Upper lobe of left lung (tissue), 5 donors: ENCODE data around the genes HAPLN1 and TMEM161B.

DNA sequence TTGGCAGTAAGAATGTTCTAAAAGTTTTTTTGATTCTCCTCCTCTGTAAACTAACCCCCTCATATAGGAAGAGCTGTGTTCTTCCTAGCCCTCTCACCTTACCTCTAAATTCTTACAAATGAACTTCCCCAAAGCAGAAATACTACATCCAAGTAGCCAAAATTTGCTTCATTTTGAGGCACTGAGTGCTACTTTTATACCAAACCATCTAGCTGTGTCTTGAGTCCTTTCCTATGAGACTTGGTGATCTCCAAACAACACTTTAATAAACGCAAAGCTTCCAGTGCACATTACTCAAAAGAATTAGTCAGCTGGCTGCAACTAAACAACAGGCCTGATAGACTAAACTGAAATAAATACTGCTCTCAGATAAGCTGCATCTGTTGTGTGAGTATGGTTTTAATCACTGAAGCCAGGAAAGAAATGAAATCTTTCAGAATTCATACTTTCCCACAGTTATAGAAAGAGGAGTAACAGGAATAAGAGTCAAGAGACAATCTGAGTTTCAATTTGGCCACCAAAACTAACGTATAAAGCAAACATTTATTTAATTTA, 80.3 kb downstream of the VCAN start:
- PRO-cap, 2 experiments: no peak in any of the 2 experiments
- RAMPAGE, long total RNA, 4 experiments: no peak in any of the 4 experiments

GRCh38 chr5:83619369-83619911, 101.2 kb downstream of the HAPLN1 start:
- PRO-cap, 2 experiments: no peak in any of the 2 experiments
- RAMPAGE, long total RNA, 4 experiments: no peak in any of the 4 experiments

DNA sequence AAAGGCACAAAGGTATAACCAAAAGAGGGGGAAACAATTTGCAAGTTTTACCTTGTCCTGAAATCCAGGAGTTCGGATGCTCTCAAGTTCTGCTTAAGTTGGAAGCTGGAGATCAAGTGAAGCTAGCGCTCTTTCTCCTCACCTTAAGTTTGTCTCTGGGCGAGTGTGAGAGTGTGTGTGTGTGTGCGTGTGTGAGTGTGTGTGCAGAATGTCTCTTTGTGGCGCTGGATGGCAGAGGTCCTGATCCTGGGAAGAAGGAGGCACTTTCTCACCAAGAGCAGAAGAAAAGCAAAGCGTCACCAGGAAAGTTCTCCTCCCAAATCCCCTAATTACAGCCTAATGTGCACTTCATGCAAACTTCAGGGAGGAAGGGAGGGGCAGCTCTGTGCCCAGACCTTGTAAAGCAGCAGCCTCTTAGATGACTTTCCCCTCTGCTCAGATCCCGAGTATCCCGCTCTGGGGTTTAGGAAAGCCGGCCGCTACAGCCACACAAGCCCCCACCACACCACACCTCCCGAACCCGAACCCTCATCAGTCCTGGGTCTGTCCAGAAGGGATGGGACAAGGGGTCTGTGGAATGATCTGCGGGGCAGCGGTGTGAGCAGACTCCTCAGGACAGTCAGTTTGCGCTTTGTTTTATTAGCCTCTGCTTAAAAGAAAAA, at the start of gene HAPLN1:
TSS of gene HAPLN1 (minus strand) at position 118 of the 662 bp plus-strand sequence.
- PRO-cap, 2 experiments: no peak in any of the 2 experiments
- RAMPAGE, long total RNA, 4 experiments: no peak in any of the 4 experiments

- PRO-cap, 2 experiments: no peak in any of the 2 experiments
- RAMPAGE, long total RNA, 4 experiments: no peak in any of the 4 experiments
Measured at GRCh38 chr5:83799089-83799514, 78.4 kb upstream of the HAPLN1 start.

DNA sequence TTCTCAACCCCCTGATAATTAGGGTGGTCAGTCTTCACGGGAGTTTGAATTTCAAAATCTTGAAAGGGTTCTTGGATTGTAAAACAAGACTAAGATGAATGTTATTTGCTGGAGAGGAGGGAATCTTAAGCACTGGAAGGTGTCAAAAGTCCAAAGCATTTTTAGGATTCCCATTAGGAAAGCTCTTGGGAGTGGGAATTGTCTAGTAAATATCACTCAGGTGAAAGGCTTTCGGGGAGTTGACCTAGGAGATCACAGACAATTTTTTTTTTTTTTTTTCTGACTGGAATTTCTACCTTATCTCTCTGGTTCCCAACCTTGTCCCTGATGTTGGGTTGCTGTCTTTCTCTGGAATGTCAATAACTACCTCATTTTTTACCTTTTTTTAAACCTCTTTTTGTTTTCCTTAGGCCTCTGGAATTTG, 138.0 kb upstream of the HAPLN1 start:
- PRO-cap, 2 experiments: no peak in any of the 2 experiments
- RAMPAGE, long total RNA, 4 experiments: no peak in any of the 4 experiments

- PRO-cap, 2 experiments: no peak in any of the 2 experiments
- RAMPAGE, long total RNA, 4 experiments: no peak in any of the 4 experiments
Measured at GRCh38 chr5:83969148-83969661, 248.6 kb upstream of the HAPLN1 start.

- PRO-cap, 2 experiments: no peak in any of the 2 experiments
- RAMPAGE, long total RNA, 4 experiments: no peak in any of the 4 experiments
Measured at GRCh38 chr5:84383447-84384093, 1.1 kb downstream of the EDIL3 start.

DNA sequence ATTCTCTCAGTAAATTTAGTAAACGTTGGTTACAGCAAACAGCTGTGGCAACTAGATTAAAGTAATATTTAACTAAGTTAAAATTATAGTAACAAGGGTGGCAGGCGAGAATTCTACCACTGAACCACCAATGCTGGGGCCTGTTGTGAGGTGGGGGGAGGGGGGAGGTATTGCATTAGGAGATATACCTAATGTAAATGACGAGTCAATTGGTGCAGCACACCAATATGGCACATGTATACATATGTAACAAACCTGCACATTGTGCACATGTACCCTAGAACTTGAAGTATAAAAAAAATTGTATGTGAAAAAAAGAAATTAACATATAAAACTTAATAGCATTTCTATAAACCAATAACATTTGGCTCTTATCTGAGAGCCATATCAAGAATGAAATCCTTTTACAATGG, 245.0 kb upstream of the COX7C start:
- PRO-cap, 2 experiments: no peak in any of the 2 experiments
- RAMPAGE, long total RNA, 4 experiments: no peak in any of the 4 experiments

DNA sequence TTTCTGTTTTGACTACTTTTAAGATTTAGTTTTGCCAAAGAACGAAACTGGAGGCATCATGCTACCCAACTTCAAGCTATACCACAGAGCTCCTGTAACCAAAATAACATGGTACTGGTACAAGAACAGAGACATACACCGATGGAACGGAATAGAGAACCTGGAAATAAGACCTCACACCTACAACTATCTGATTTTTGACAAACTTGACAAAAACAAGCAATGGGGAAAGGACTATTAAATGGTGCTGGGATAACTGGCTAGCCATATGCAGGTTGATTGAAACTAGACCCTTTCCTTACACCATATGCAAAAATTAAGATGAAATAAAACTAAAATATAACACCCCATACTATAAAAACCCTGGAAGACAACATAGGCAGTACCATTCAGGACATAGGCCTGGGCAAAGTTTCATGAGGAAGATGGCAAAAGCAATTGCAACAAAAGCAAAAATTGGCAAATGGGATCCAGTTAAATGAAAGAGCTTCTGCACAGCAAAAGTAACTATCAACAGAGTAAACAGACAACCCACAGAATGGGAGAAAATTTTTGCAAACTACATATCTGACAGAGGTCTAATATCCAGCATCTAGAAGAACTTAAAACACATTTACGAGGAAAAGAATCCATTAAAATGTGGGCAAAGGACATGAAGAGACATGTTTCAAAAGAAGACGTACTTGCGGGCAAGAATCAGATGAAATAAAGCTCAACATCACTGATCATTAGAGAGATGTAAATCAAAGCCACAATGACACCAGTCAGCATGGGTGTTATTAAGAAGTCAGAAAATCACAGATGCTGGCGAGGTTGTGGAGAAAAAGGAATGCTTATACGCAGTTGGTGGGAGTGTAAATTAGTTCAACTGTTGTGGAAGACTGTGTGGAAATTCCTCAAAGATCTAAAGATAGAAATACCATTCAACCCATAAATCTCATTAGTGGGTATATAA, 37.8 kb downstream of the RASA1 start:
- PRO-cap, 2 experiments: no peak in any of the 2 experiments
- RAMPAGE, long total RNA, 4 experiments: no peak in any of the 4 experiments

DNA sequence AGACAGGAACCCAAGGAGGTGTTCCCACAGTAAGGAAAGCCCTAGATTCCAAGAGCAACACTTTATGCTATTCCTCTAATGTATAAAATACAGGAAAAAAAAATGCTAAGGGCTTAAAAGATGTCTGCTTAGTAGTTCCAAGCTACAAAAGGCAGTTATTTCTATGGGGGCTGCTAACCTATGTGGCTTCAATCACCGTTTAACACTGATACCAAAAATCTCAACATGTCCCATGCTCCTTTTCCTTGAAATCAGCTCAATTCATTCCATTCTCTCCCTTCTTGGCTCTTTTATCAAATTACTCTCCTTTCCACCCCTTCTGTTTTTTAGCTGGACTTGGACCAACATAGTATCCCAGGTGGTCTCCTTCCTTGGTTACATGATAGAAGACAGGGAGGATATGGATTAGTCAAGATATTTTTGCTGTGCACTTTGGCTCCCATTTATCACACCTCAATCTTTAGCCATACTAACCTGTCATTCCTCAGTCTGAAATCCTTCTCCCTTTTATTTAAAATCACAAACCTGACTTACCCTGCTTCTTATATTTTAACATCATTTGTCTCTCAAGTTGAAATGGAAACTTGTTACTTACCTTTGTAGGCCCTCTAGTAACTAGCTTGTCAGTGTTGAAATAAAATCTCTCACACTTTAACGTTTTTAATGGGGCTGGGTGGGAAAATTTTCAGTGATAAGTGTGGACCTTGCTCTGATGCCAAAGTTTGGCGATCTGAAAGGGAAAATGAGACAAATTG, 20.4 kb downstream of the CCNH start:
- PRO-cap, 2 experiments: no peak in any of the 2 experiments
- RAMPAGE, long total RNA, 4 experiments: no peak in any of the 4 experiments

DNA sequence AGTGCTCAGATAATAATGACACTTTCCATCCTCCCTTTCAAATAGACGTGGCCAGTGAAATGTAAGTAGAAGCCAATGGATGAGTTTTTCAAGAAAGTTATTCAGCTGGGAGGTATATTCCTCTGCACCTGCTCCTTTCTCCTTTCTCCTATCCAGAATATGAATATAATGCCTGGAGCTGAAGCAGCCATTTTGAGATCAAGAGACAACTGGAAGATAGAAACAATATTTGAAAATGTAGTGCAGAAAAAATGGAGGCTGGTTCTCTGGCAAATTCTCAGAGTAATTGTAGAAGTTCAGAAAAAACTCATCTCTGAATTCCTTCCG, 262.0 kb upstream of the CCNH start:
- PRO-cap, 2 experiments: no peak in any of the 2 experiments
- RAMPAGE, long total RNA, 4 experiments: no peak in any of the 4 experiments

DNA sequence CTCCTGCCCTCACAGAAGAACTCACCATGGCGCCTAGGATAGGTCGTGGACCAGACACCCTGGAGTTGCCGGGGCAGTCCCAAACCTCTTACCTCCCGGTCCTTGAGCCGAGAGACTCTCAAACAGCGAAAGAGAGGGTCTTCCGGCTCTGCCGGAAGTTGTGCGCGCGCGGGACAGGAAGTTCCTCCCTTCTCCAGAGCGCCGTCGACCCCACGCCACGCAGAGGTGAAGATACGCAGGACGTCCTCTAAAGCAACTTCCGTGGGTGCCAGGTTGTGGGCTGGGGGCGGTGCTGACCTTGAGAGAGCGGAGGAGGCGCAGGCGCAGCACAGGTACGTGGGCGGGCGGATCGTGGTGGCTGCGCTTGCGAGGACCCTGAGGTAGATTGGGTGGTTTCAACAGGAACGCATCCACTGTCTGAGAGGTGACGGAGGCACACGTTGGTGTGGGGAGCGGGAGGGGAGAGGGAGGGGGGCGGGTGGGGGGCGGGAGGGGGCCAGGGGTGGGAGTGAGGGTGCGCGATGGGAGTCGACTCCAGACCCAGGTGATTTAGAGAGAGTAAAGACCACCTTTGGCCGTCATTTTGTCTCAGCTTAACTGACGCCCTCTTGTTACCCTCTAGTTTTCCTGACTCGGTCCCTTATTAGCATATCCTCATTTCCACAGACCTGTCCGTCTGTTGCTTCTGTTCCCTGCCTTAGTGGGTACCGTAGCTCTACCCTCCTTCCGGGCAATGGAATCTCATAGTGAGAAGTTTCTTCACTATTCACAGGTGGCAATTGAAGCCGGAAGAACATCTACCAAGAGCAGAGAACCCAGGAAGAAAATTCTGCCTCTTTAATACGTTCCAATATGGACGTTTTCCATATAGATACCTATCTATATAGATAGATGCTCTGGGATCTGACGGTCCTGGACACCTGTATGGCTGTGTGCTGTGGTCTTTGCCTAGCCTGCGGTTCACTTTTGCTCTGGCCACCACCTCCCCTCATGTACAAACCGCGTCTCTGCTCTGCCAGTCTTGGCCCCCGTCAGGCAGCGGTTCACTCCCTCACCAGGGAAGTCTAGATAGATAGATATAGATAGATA, at the start of gene TMEM161B:
TSS of gene TMEM161B (minus strand) at position 150 of the 1,089 bp plus-strand sequence.
- PRO-cap, 2 experiments: peak in 2 of 2 experiments; most common plus-strand start position 331 of the sequence (in 2); most common minus-strand start position 120 of the sequence (in 1)
- RAMPAGE, long total RNA, 4 experiments: start-site peak on the plus strand in 4 of 4 experiments, centred at positions 283 to 384 of the sequence, 25 to 94 reads per replicate; start-site peak on the minus strand in 4 of 4 experiments, centred at positions 94 to 153 of the sequence, 32 to 229 reads per replicate

DNA sequence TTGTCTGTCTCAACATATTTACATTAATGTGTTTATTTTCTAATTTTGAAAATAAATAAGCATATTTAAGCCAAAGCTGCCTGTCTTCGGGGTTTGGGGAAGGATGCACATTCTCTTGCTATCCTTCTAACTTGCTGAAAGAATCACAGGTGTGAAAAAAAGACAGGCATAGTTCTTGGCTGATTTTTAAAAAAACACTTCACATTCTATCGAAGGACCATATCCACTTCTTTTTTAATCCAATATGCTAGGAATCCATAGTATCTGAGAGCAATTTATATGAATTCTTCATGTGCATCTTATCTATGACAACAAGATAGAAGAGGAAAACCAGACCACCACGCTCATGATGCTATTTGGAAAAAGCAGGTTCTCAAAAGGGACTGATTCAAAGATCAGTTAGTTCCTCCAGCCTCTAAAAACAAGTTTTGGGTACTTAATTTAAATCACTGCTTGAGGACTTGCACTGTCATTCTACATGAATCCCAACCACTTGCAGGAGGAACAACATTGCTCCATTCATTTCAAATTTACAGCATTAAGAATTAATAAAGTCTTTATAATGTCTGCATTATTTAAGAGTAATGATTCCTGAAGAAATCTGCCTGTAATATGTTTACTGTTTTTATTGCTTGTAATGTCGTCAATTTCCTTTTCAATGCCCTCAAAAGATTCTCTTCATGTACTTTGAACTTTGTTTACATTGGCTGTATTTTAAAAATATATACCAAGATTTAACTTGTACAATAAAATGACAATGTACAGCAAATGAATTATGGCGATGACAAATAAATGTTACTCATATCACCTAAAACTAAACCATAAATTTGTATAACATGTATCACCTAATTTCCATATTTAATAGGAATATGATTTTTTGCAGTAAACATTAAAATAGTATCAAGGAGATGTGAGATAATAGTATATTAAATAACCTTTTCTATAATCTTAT, 6.1 kb downstream of the MEF2C start:
- PRO-cap, 2 experiments: no peak in any of the 2 experiments
- RAMPAGE, long total RNA, 4 experiments: no peak in any of the 4 experiments

DNA sequence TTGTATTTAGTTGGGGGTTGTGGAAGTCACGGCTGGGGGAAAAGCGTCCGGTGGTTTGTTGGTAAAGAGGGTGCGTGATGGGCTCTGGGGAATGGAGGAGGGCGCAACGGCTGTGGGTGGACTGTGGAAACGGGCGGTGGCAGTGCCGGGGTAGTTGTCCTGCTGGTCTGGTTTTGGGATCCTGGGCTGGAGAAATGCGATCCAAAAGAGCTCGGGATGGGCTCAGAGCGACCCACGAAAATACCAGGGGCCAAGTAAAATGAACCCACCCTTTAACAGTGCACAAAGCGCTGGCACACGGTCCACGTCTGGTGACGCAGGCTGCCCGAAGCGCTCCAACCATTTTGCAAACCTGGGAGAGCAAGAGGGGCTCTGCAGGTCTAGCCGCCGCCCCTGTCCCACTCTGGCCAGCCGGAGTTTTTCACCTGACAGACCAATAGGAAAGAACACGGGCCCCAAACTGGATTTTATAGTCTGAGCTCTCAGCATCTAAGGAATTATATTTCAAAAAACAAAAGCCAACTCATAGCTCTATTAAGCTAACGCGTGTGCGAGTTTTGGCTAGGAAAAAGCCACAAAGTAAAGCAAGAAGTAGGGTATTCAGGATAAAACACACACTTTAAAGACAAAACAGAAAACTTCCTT, 6.8 kb upstream of the MEF2C start:
- PRO-cap, 2 experiments: peak in 1 of 2 experiments; most common plus-strand start position 349 of the sequence (in 1); most common minus-strand start position 245 of the sequence (in 1)
- RAMPAGE, long total RNA, 4 experiments: no peak in any of the 4 experiments

DNA sequence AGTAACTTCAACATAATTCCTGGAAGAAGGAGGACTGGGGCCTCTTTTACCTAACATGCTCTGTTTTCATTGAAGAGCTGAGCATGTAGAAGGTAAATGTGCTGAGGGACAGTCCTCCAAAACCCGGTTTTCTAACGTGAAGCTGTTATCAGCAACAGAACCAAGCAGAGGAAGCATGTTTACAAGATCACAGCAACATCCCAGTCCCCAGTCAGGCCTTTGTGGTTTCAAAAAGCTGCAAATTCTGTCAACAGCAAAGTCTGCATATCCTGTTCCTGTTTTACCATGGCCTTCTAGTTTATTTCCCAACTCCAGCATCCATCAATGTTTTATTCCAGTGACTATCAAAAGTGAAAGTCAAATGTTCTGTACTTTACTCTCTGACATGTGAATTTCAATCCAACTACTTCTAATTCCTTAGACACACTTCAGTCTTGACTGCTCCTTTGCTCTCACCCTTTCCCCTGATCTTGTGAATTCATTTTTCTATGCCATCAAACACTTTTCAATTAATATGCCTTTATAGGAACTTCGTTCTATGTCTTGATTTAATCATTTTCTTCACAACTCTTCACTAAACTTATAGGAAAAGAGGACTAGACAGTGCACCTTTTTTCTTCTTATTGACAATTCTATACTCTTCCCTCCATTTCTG, 513.7 kb upstream of the MEF2C start:
- PRO-cap, 2 experiments: no peak in any of the 2 experiments
- RAMPAGE, long total RNA, 4 experiments: no peak in any of the 4 experiments

DNA sequence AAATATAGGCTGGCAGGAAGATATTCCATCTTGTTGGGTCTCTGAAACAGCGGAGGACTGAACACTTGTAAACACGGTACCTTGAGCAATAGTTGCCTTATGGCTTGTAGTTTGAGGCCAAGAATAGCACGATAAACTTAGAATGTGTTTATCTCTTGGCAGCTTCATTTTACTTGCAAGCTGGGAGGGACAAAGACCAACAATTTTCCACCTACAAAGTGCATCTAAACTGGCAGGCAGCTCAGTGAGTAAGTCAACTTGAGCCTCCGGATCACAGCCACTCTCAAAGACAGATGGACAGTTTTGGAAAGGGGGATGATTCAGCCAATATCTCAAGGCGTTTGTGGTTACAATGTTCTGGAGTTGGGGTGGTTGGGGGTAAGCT, 652.6 kb downstream of the CETN3 start:
- PRO-cap, 2 experiments: no peak in any of the 2 experiments
- RAMPAGE, long total RNA, 4 experiments: no peak in any of the 4 experiments

- PRO-cap, 2 experiments: no peak in any of the 2 experiments
- RAMPAGE, long total RNA, 4 experiments: no peak in any of the 4 experiments
Measured at GRCh38 chr5:89901940-89902256, 507.7 kb downstream of the CETN3 start.

DNA sequence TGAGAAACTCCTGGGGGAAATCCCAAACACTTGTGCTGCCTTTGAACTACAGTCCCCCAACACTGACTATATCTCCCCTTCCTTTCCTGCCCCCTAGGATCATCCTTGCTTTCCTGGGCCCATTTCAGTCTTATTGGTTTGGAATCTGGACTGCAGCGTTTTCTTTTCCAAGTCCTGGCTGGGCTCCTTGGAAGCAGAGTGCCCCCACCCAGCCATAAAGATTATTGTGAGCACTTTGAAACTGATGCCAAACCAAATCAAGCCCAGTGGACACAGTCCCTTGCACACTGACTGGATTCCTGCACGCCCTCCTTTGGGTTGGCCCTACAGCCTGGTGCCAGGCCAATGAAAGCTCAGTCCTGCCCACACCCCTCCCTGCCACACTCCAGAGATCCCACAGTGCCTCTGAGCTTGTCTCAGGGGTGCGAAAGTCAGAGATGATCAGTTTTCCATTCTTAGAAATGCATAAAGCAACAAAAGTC, 181.9 kb downstream of the CETN3 start:
- PRO-cap, 2 experiments: no peak in any of the 2 experiments
- RAMPAGE, long total RNA, 4 experiments: no peak in any of the 4 experiments

- PRO-cap, 2 experiments: no peak in any of the 2 experiments
- RAMPAGE, long total RNA, 4 experiments: no peak in any of the 4 experiments
Measured at GRCh38 chr5:90516677-90518116, 12.2 kb downstream of the LYSMD3 start.

DNA sequence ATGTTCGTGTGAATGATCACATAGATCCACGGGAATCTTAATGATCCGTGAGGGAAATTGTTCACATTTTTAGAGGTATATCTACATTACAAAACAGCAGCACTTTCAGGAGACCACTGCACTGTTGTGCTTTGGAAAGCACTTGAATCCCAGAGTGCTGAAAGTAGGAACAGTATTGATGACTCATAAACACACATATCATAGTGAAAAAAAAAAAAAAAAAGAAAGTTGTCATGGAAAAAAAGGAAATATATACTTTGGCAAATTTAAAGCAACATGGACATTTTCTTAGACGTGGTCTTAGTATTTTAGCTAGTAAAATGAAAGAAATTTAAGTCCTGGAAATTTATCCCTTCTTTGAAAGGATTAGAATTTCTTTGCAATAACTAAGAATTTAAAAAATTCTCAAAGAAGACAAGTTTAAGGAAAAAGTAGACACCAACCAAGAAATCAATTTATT, 55.4 kb downstream of the ADGRV1 start:
- PRO-cap, 2 experiments: no peak in any of the 2 experiments
- RAMPAGE, long total RNA, 4 experiments: no peak in any of the 4 experiments